HepG2 (cell line): Measurements from ENCODE around the gene ATXN1.

GRCh38 chr6:16304948-16305357 is 66.6 kb downstream of the GMPR start:
- RRBS, 2 experiments = no CpG with 5 or more reads among the region's 3 CpGs
CAGE:
- cytosol, long polyA minus RNA = no peak
- cytosol, long polyA plus RNA = no peak
- long polyA plus RNA = no peak
- nucleus, long polyA minus RNA = no peak
- nucleus, long polyA plus RNA = no peak

GRCh38 chr6:16334663-16335381 is 96.4 kb downstream of the GMPR start:
- RRBS, 2 experiments = no CpG with 5 or more reads among the region's 6 CpGs
CAGE:
- cytosol, long polyA minus RNA = no peak
- cytosol, long polyA plus RNA = no peak
- long polyA plus RNA = no peak
- nucleus, long polyA minus RNA = no peak
- nucleus, long polyA plus RNA = no peak

GRCh38 chr6:16436280-16437308 is 198.2 kb downstream of the GMPR start:
- RRBS, 2 experiments = no CpG with 5 or more reads among the region's 5 CpGs
CAGE:
- cytosol, long polyA minus RNA = no peak
- cytosol, long polyA plus RNA = no peak
- long polyA plus RNA = no peak
- nucleus, long polyA minus RNA = no peak
- nucleus, long polyA plus RNA = no peak

GRCh38 chr6:16487692-16488644 is 249.6 kb downstream of the GMPR start:
- RRBS, 2 experiments = no CpG with 5 or more reads among the region's 8 CpGs
CAGE:
- cytosol, long polyA minus RNA = no peak
- cytosol, long polyA plus RNA = no peak
- long polyA plus RNA = no peak
- nucleus, long polyA minus RNA = no peak
- nucleus, long polyA plus RNA = no peak

GRCh38 chr6:16698901-16699969 is 62.0 kb downstream of the ATXN1 start:
- RRBS, 2 experiments = no CpG with 5 or more reads among the region's 8 CpGs
CAGE:
- cytosol, long polyA minus RNA = no peak
- cytosol, long polyA plus RNA = no peak
- long polyA plus RNA = no peak
- nucleus, long polyA minus RNA = no peak
- nucleus, long polyA plus RNA = no peak

GRCh38 chr6:16705575-16706534 is 55.4 kb downstream of the ATXN1 start:
- RRBS, 2 experiments = no CpG with 5 or more reads among the region's 10 CpGs
CAGE:
- cytosol, long polyA minus RNA = no peak
- cytosol, long polyA plus RNA = no peak
- long polyA plus RNA = no peak
- nucleus, long polyA minus RNA = no peak
- nucleus, long polyA plus RNA = no peak

DNA sequence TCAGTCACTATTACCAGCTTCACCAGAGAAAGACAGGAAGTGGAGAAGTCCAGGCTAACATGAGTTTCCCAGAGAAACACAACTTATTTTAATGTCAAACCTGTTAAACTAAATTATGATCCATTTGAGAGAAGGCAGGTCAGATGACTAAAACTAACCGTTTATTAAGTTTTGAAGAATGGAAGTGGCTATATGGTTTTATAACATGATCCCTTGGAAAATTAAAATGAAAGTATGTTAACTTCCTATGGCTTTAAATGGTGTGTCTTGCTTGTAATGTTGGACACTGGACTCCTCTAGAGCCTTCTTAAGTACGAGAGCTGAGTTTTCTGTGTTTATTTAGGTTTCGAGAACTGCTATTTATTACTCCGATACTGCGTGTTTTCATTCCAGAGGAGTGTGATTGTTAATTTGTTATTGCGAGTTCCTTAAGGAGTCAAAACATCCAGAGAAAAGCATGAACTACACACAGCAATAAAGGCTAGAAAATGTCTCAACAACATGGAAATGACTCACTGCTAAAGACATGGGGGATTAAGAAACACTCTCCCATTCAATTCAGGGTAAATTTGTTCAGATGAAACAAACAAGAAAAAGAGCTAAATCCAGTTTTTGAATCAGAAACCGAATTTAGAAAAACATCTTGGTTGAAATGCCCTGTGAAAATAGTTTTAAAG is 36.2 kb downstream of the ATXN1 start:
- RRBS, 2 experiments = no CpG with 5 or more reads among the region's 7 CpGs
CAGE:
- cytosol, long polyA minus RNA = no peak
- cytosol, long polyA plus RNA = no peak
- long polyA plus RNA = no peak
- nucleus, long polyA minus RNA = no peak
- nucleus, long polyA plus RNA = no peak

DNA sequence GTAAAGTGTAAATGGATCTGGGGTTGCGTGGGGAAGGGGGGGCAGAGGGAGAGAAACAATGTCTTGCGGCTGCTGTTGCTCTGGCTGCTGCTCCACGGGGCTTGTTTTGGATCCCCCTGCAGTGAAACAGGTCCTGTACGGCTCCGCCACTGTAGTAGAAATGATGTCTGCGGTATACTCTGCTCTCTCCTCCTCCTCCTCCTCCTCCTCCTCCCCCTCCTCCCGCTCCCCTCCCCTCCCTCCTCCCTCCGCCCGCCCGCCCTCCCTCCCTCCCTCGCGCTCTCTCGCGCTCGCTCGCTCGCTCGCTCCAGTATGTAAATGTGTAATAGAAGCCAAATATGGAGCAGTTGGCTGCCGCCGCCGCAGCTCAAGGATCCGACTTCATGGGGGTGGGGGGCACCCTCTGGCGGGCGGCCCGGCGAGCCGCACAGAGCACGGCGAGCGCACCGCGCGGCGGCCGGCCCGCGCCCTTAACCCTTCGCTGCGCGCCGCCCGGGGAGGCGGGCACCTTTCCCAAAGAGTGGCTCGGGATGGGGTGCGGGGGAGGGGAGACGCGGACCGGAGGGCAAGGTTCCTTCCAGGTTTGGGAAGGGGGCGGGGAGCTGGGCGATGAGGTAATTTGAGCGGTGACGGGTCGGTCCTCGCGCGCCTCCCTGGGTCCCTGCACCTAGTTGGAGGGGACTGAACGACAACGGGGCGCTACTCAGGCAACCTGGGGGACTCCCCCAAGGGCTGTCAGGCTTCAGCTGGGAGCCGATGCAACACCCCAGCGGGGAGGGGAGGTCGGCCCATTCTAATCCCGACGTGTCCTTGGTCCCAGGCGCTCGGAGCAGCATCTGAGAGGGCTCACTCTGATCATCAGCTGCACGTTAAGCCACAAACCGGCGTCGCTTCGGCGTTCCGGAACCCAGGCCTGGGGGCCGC is at the start of gene ATXN1:
Gene ATXN1, minus strand, starts transcription at position 162 of the 924 bp plus-strand sequence.
- RRBS, 2 experiments = 1 to 2% methylated on average over 26 of the region's 74 CpGs
CAGE:
- cytosol, long polyA minus RNA = start-site peak on the minus strand centred at position 164 of the sequence, 16 bp wide, 32 reads
- cytosol, long polyA plus RNA = start-site peak on the minus strand centred at position 174 of the sequence, 59 bp wide, 370 and 316 reads in 2 replicates
- long polyA plus RNA = start-site peak on the minus strand centred at position 168 of the sequence, 40 bp wide, 469 and 669 reads in 2 replicates
- nucleus, long polyA minus RNA = start-site peak on the minus strand centred at position 173 of the sequence, 35 bp wide, 870 reads
- nucleus, long polyA plus RNA = no peak

DNA sequence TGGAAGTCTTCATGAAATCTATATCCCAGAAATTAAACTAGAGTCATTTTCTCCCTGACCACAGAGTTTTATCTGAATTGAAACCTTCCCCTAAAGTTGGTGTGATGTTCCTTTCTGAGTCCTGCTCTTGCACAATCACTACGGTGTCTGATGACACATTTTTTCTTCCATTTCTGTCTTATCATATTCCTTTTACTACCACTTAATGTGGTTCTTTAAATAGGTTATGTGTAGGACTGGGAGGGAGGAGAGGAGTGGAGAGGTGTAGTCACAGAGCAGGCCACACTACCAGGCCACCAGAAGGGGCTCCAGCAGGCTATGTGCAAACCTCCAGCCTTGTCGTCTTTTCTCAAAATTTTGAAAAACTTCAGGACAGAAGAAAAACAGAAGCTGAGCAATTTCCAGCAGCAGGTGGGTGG is 39.7 kb upstream of the ATXN1 start:
- RRBS, 2 experiments = no CpG with 5 or more reads among the region's 2 CpGs
CAGE:
- cytosol, long polyA minus RNA = no peak
- cytosol, long polyA plus RNA = no peak
- long polyA plus RNA = no peak
- nucleus, long polyA minus RNA = no peak
- nucleus, long polyA plus RNA = no peak

DNA sequence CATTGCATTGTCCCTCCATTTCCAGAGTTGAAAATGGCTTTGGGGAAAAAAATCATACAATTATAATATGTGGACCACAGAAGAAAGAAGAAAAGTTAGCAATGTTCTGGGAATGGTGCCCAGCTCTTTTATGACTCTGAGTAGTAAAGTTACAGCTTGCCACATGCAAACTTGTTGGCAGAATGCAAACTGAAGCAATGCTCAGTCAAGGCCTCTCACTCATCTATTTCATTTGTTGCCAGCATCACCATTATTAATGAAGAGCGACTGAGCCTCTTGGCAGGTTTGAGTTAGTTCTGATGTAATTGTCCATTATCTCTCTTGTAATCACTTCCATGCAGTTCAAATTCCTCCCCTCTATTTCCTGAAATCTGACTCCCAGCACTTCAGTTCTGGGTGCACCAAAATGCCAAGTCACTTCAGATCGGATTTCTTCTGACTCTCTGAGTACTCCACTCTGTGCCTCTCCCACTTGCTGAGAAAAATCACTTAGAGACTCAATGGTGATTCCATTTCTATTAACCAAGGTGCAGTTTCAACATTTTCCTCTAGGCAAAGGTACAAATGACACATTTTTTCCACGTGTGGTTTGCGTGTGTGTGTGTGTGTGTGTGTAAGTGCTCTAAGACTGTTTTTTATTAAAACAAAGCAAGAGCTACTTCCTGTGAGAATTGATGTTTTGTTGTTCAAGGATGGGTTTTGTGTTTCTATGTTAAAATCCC is 154.3 kb upstream of the STMND1 start:
- RRBS, 2 experiments = no CpG with 5 or more reads among the region's 4 CpGs
CAGE:
- cytosol, long polyA minus RNA = no peak
- cytosol, long polyA plus RNA = no peak
- long polyA plus RNA = no peak
- nucleus, long polyA minus RNA = no peak
- nucleus, long polyA plus RNA = no peak

- RRBS, 2 experiments = no CpG with 5 or more reads among the region's 6 CpGs
CAGE:
- cytosol, long polyA minus RNA = no peak
- cytosol, long polyA plus RNA = no peak
- long polyA plus RNA = no peak
- nucleus, long polyA minus RNA = no peak
- nucleus, long polyA plus RNA = no peak
Measured at GRCh38 chr6:16985677-16986133, 116.1 kb upstream of the STMND1 start.

DNA sequence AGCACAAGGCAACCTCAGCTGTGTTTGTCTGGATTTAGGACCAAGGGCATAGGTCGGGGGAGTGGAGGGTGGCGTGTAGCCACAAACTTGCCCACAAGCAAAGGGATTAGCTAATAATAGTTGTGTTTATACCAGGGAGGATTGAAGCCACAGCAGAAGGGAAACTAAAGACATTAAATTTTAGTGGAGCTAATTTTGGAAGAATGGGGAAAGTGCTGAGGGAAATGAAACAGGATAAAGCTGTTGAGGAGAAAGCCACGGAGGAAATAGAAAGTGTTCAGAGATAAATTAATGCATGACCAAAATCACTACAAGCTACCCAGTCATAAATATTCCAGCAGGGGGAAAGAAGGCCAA is 115.7 kb upstream of the STMND1 start:
- RRBS, 2 experiments = no CpG with 5 or more reads among the region's 3 CpGs
CAGE:
- cytosol, long polyA minus RNA = no peak
- cytosol, long polyA plus RNA = no peak
- long polyA plus RNA = no peak
- nucleus, long polyA minus RNA = no peak
- nucleus, long polyA plus RNA = no peak

DNA sequence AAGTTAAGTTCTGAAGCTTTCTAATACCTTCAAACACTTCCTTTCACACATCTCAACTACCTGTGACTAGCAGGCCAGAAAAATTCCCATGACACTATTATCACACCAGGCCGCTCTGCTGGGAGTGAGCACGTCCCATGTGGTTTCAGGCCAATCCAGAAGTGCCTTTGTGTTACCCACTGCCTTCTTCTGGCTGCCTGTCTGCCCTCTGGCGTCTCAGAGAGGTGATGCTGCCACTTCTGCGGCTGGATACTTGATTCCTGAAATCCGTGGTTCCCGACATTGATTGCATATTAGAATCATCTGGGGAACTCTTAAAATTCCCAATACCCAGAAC is 65.5 kb downstream of the STMND1 start:
- RRBS, 2 experiments = no CpG with 5 or more reads among the region's 6 CpGs
CAGE:
- cytosol, long polyA minus RNA = no peak
- cytosol, long polyA plus RNA = no peak
- long polyA plus RNA = no peak
- nucleus, long polyA minus RNA = no peak
- nucleus, long polyA plus RNA = no peak

GRCh38 chr6:17212405-17213153 is 68.6 kb upstream of the RBM24 start:
- RRBS, 2 experiments = 22 to 33% methylated on average over 2 to 3 of the region's 9 CpGs
CAGE:
- cytosol, long polyA minus RNA = no peak
- cytosol, long polyA plus RNA = no peak
- long polyA plus RNA = no peak
- nucleus, long polyA minus RNA = no peak
- nucleus, long polyA plus RNA = no peak

DNA sequence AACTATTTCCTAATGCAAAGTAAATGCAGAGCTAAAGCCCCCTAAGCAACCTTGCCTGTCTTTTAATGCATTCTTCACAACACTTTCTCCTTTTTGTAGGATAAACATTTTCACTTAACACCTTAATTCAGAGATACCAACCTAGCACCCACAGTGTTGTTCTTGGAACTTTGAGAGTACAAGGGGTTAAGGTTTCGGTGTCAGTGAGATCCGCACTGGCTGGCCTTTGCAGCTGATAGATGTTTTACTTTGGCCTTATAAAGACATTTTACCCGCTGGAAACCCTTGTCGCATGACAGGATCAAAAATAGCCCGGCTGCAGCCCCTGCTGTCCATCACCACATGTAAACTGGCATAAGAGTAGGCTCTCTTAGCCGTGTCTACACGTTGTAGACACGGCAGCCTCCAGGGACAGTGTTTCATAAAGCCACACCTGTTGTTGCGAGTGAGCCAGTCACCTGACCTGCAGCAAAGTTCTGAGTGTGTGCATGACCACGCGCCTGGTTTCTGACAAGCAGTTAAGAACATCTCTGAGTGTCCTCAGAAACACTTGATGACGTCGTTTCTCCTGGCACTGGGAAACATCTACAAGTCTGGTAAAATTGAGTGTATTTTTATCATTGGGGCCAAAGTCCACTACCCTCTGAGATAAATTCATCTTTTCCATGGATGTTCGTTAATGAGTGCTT is 8.5 kb downstream of the RBM24 start:
- RRBS, 2 experiments = no CpG with 5 or more reads among the region's 14 CpGs
CAGE:
- cytosol, long polyA minus RNA = no peak
- cytosol, long polyA plus RNA = no peak
- long polyA plus RNA = no peak
- nucleus, long polyA minus RNA = no peak
- nucleus, long polyA plus RNA = no peak

GRCh38 chr6:17405362-17405755 is 12.0 kb downstream of the CAP2 start:
CAGE:
- cytosol, long polyA minus RNA = no peak
- cytosol, long polyA plus RNA = no peak
- long polyA plus RNA = no peak
- nucleus, long polyA minus RNA = no peak
- nucleus, long polyA plus RNA = no peak

DNA sequence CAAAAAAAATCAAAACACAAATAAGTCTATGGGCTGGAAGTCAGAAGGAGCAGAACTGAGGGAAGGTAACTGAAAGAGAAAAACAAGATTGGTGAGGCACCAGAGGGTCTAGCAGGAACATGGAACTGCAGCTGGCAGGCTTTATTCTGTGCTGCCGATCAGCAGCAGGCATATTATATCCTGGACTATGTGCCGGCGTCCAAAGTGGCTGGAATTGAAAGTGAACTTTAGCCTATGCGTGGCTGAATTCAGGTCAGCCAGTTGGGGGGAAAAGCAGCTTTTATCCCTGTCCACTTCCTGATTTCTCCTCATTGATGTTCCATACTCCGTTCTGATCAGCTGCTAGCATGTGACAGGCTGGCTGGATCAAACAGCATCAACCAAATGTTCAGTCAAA is 98.9 kb downstream of the CAP2 start:
- RRBS, 2 experiments = no CpG with 5 or more reads among the region's 5 CpGs
CAGE:
- cytosol, long polyA minus RNA = no peak
- cytosol, long polyA plus RNA = no peak
- long polyA plus RNA = no peak
- nucleus, long polyA minus RNA = no peak
- nucleus, long polyA plus RNA = no peak

GRCh38 chr6:17706991-17707314 is 228 bp upstream of the NUP153 start:
- RRBS, 2 experiments = no CpG with 5 or more reads among the region's 17 CpGs
CAGE:
- cytosol, long polyA minus RNA = no peak
- cytosol, long polyA plus RNA = no peak
- long polyA plus RNA = no peak
- nucleus, long polyA minus RNA = no peak
- nucleus, long polyA plus RNA = no peak

- RRBS, 2 experiments = no CpG with 5 or more reads among the region's 4 CpGs
CAGE:
- cytosol, long polyA minus RNA = no peak
- cytosol, long polyA plus RNA = no peak
- long polyA plus RNA = no peak
- nucleus, long polyA minus RNA = no peak
- nucleus, long polyA plus RNA = no peak
Measured at GRCh38 chr6:17729409-17729678, 22.6 kb upstream of the NUP153 start.

GRCh38 chr6:17759252-17759931 is 52.7 kb upstream of the NUP153 start:
- RRBS, 2 experiments = no CpG with 5 or more reads among the region's 6 CpGs
CAGE:
- cytosol, long polyA minus RNA = start-site peak on the minus strand at chr6:17759630-17759748, 7 reads; start-site peak on the minus strand at chr6:17759862-17759876, 116 reads
- cytosol, long polyA plus RNA = start-site peak on the minus strand at chr6:17759798-17759873, 812 and 2,050 reads in 2 replicates
- long polyA plus RNA = start-site peak on the minus strand at chr6:17759450-17759560, 54 and 58 reads in 2 replicates; start-site peak on the minus strand at chr6:17759745-17759869, 642 and 1,064 reads in 2 replicates
- nucleus, long polyA minus RNA = start-site peak on the minus strand at chr6:17759793-17759868, 57 reads
- nucleus, long polyA plus RNA = start-site peak on the minus strand at chr6:17759859-17759864, 827 and 521 reads in 2 replicates